MCF 10A (cell line): Measurements from ENCODE around the gene SLC6A9.

DNA sequence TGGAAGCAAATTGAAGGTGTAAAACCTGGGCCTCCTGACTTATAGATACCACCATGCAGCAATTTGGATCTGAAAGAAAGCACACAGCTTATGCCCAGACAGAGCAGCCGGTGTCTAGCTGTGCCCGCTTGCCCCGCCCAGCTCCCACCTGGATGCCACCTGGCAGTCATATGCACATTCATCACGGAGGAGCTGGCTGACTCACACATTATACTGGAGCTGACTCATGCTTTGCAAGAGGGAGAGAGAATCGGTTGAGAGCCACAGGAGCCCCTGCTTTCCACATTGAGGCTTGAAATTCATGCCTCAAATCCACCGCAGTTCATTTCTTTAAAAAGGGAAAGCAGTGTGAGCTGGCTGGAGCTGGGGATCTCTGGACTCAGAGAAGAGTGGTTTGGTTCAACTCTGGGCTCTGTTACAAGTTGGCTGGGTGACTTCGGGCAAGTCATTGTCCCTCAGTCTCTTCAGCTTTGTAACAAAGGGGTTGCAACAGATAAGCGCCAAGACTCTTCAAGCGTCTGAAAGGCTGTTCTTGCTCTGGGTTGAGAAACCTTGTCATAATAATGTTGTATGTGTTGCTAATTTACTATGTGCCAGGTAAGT lies 8.5 kb upstream of the SLC2A1 start:
- PRO-cap, result bidirectional peak, plus-strand start at position 244 of the sequence, minus-strand start at position 92 of the sequence
- RRBS, result no CpG with 5 or more reads among the region's 9 CpGs

DNA sequence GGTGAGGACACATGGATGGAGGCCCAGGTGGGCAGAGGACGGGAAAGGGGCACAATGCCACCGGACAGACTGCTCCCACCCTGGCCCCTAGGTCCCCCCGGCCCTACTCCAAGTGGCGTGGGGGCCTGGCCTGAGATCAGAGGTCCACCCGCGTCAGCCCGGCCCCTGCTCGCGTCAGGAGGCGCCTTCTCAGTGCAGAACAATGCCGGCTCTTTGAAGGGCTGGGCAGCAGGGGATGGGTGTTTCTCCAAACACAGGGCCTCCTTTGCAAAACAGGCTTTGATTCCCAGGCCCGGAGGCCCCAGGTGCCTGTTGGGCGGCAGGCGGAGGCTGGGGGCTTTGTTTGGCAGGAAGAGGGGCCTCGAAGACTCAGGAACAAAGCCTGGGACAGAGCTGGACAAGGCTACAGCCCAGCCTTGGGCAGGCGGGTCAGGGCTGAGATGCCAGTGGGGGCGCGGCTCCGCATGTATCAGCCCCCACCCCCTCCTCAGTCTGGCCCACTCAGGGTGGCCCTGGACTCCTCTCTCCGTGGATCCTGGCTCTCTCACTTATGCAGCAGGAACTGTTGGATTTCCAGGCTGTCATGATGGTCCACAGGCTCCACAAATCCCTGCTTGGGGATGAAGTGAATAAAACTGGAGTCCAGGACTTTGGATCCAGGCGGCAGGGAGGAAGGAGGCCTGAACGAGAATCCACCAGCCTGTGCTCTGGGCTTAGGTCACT lies 77.4 kb upstream of the SLC2A1 start:
- PRO-cap, result no peak
- RRBS, result 91% methylated on average over 10 of the region's 22 CpGs

- PRO-cap, result no peak
- RRBS, result no CpG with 5 or more reads among the region's 10 CpGs
These were observed 89.3 kb upstream of the CFAP144 start for GRCh38 chr1:43058399-43058858.

- PRO-cap, result no peak
- RRBS, result no CpG with 5 or more reads among the region's 5 CpGs
These were observed 30.3 kb upstream of the TMEM125 start for GRCh38 chr1:43239284-43240106.

DNA sequence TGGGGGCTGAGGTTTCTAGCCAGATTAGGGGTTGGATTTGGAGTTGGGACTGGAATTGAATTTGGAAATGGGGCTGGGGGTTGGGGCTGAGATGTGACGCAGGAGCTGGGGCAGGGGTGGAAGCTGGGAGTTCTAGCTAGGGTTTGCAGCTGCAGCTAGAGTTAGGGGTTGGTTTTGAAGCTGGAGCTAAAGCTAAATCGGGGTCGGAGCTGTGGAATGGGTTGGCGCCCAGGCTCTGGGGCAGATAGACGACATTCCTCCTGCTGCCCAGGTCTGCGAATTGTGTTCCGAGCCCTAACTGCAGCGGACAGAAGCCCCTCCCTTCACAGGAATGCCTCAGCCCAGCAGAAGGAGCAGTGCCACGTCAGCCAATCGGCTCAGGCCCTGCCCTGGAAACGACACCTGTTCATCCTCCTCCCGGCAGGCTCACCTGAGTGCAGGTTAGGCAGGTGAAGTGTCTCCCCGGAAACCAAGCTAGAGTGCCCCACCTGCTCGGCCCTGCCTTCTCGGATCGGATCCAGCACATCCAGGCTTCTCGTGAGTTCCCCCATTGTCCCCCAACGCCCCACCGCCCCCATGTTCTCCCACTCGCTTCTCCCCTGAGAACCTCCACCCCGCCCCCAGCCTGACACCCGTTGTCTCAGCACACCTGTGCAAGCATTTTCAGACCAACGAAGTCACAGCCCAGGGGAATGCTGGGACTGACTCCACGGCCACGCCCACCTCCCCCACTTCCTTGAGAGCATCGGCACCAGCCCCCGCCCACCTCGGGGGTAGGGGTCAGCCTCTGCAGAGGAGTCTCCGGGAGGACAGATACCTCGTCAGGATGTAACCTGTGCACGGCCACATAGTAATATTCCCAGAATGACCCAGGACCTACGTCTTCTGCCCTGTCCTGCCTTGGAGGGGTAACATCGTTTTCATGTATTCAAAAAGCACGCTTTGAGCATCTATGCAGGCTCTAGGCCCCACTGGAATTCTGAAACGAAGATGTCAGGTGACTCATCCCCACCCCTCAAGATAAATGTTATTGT lies 791 bp downstream of the TMEM125 start:
- PRO-cap, result bidirectional peak, plus-strand start at position 371 of the sequence, minus-strand start at position 311 of the sequence; bidirectional peak, plus-strand start at position 765 of the sequence, minus-strand start at position 673 of the sequence
- RRBS, result no CpG with 5 or more reads among the region's 35 CpGs

GRCh38 chr1:43279878-43281088 lies 5.1 kb downstream of the C1orf210 start:
- PRO-cap, result no peak
- RRBS, result no CpG with 5 or more reads among the region's 12 CpGs

GRCh38 chr1:43381811-43382613 lies 7.6 kb downstream of the MED8 start:
- PRO-cap, result no peak
- RRBS, result no CpG with 5 or more reads among the region's 6 CpGs

DNA sequence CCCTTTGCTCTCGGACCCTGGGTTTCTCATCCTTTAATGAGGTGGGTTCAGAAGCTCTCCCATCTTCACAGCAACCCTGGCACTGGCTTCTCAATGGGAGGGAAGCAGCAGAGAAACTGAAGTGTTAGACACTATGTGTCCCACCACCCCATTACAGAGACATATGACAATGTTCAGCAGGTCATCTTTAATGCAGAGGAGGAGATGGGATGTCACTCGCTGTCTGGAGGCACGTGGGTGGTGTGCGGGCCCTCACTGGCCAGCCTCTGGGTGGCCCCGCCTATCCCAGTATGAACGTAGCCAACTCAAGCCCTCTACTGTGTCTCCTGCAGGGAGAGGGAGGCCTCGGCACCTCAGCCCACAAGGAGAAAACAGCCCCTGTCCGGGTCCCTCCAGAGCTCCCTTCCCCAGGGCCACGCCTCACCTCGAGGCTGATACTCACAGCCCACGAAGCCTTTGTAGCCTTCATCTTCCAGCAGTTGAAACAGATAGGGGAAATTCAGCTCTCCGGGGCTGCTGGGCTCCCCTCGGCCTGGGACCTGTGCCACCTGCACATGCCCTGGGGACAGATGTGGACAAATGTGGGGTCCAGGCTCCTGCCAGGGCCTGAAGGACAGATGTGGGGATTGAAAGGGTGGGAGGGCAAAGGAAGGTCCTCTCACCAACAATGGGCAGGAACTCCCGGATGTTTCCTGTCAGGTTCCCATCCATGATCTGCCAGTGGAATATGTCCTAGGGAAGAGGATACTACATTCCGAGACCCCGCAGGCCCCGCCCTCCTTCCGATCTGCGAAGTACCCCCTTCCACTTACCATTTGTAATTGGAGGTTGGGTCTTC lies 2.5 kb downstream of the HYI start:
- PRO-cap, result no peak
- RRBS, result no CpG with 5 or more reads among the region's 19 CpGs

- PRO-cap, result no peak
- RRBS, result no CpG with 5 or more reads among the region's 15 CpGs
These were observed 7.7 kb upstream of the PTPRF start for GRCh38 chr1:43522650-43523680.

DNA sequence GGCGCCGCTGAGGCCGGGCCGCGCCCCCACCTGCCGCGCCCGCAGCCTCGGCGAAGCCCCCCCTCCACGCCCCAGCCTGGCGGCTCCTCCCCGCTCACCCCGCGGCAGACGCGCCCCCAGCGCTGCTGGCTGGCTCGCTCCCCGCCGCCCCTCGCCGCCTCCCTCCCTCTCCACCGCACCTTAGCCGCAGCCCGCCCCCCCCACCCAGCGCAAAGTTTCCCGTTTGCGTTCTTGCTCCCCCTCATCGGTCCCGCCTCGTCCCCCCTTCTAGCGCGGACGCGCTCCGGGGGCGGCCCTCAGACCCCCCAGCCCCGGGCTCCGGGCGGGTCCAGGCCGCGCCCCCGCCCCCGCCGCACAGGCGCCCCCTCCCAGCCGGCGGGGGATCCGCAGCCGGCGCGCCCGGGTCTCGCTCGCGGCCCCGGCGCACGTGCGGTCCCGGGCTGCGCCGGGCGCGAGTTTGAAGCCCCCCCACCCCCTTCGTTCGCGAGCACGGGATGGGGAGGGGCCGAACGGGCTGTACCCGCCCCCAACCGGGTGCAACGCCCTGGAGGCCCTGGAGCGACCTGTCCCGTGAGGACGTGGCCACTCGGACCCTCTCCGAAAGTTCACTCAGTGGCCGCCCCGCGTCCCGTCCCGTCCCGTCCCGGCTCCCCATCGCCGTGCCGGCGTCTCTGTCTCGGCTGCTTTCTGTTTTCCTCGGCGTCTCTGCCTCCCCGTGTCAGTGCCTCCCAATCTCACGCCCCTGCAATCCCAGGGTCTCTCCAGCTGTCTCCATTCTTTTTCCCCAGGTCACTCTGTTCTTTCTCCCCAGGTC lies 730 bp downstream of the PTPRF start:
- PRO-cap, result bidirectional peak, plus-strand start at position 547 of the sequence, minus-strand start at position 429 of the sequence
- RRBS, result 3% methylated on average over 21 of the region's 96 CpGs

- PRO-cap, result no peak
- RRBS, result no CpG with 5 or more reads among the region's 8 CpGs
These were observed 22.1 kb downstream of the PTPRF start for GRCh38 chr1:43552588-43553392.

DNA sequence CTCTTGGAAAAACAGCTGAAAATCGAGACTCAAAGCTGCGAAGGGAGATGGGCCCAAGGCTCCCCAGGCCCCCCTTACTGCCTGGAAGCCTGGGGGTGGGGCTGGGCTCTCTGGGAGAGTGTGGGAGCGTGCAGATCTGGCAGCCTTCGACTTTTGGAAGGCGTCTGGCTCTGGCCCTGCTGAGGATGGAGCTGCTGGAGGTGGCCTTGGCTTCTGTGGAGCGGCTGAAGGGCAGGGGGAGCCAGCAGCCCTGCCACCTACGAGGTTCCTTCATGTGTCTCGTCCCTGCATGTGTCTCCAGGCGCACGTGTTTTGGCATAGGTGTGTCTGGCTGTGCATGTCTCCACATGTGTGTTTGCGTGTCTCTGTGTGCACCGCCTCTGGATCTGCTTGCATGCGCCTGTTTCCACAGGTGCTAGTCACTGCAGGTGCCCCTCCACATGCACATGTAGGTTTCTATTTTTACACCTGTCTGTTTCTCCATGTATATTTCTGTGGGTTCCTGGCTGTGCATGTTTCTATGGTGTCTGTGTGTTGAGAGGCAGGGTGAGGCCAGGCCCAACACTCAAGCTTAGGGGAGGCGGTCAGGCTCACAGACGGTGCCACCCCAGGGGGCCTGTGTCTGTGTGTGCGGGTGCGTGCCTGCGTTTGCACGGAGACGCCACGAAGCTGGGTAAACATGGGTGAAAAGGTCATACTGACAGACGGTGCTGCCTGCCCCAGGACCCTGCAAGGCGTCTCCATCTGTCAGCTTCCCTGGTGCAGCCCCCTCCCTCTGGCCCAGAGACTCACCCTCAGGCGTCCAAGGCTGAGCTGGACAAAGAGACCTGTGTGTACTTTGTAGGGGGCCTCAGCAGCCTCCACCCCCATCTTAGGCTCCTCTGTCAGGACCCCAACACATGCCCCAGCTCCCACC lies 33.7 kb downstream of the PTPRF start:
- PRO-cap, result no peak
- RRBS, result no CpG with 5 or more reads among the region's 24 CpGs

- PRO-cap, result bidirectional peak, plus-strand start at chr1:43582445, minus-strand start at chr1:43582309
- RRBS, result 0% methylated on average over 1 of the region's 5 CpGs
These were observed 51.6 kb downstream of the PTPRF start for GRCh38 chr1:43582204-43582674.

DNA sequence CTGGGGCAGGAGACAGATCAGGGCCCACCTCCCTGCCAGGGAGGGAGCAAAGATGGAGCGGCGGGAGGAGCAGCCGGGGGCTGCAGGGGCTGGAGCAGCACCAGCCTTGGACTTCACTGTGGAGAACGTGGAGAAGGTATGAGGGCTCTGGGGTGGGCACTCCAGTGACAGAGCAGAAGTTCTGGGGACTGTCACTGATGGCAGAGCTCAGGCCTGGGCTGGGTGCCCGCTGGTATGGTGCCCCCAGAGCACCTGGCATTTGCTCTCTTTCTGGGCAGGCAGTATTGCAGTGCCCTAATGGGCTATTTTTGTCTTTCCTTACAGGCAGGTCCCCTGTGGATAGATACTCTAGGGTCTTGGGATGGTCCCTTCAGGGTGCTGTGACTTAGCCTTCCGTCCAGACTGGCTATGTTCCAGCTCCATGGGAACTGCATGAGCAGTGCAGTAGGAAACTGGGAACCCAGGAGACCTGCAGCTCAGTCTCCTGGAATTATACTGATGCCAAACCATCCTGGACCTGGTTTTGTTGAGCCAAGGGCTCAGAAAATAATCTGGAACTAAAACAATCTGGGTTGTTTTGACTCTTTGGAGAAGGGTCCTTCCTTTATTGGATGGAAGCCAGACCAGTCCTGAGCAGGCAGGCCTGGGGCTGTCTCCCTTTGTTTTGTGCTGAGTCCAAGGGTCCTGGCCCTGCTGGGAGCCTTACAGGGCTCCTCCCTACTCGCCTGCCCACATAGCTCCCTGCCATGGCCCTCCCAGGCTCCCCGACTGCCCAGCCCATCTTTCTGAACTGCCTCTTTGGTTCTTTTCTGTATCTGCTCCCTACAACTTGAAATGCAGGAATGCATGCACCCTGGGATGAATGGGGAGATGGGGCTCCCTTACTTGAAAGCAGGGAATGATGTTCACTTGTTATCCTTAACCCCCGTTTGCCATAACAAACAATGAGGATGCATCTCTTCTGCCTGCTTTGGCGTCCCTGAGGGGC lies 1.1 kb downstream of the IPO13 start:
- PRO-cap, result no peak
- RRBS, result no CpG with 5 or more reads among the region's 10 CpGs

GRCh38 chr1:43977866-43978538 lies 1.0 kb upstream of the B4GALT2 start:
- PRO-cap, result no peak
- RRBS, result no CpG with 5 or more reads among the region's 9 CpGs

DNA sequence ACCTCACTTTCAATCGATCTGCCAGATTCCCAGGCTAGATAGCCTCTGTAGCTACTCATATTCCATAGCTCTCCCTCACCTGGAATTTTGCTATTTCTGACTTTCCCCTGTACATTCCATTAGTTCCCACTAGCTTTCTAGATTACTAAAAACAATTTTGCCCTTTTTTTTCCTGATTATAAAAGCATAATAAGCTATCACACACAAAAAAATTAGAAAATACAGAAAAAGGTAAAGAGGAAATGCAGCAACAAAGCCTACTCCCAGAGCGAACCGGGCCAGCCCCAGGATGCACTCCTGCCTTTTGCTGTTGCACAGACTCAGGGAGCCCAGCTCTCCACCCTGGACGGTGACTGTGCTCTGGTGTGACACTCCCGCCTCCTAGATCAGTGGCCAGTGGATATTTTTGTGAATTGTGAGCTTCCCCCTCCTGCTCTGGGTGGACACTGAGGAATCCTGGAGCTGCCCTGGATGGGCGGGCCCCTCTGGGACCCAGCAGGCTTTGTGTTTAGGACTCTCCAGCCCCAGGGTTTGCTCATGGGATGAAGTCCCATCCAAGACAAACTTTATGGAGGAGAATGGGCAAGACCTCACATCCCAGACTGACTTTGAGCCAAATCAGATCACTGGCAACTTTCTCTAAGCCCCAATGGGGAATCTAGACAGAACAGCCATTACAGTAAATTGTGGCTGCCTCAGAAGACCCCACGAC lies 16.2 kb downstream of the SLC6A9 start:
- PRO-cap, result no peak
- RRBS, result no CpG with 5 or more reads among the region's 7 CpGs

DNA sequence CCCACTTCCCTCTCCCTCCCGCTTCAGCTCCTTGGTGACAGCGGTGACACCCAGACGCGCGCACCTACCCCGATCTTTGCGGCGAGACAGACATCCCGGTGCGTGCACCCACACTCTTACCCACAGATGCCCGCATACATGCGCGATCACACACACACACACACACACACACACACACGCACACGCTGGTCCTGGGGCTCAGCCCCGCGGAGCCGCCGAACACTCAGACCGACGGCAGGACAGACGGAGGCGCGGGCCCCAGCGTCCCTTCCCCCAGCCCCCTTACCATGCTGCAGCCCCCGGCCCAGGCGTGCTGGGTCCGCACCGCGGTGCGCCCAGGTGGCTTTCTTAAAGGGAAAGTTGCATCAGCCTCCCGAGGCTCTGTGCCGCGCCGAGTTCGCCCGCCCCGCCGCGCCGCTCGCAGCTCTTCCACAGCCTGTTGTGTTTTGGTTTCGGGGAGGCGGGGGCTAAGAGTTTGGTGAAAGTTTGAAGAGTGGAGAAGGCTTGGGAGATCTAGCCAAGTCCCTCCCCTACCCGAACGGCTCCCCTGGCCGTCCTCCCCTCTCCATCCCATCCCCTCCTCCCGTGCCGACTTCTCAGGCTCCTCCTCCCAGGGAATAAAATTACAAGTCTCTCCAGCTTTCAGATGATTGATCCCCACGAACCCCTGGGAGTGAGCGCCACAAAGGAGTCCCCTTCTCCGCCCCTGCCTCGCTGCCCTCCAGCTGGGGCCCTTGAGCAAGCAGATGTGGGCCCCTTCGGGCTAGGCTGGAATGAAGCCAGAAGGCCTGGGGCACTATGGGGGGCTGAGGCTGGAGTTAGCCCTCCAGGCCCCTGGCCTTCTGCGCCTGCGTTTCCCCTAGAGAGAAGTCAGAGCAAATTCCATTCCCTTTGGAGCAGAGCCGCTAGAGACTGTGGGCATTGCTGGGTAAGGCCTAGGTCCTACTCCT lies at the start of gene SLC6A9:
Gene SLC6A9 (minus strand): TSS at position 443 of the 950 bp plus-strand sequence.
- PRO-cap, result bidirectional peak, plus-strand start at position 377 of the sequence, minus-strand start at position 341 of the sequence
- RRBS, result no CpG with 5 or more reads among the region's 57 CpGs

DNA sequence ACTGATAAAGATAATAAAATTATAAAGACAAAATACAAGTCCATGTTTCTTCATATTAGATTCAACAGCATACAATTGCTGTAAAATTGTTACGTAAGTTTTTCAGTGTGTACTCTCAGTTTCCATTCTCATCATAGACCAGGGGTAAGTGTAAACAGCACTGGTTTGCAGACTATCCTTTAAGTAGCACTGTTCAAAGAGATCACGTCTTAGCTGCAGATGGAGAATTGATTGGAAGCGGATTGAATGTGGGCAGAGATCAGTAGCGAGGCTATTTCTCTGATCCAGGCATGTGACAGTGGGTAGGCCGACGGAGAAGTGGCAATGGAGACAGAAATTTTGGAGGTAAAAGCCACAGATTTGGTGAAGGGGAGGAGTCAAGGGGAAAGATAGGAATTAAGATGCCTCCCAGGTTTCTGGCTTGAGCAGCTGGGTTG lies 3.8 kb downstream of the DMAP1 start:
- PRO-cap, result no peak
- RRBS, result no CpG with 5 or more reads among the region's 6 CpGs

DNA sequence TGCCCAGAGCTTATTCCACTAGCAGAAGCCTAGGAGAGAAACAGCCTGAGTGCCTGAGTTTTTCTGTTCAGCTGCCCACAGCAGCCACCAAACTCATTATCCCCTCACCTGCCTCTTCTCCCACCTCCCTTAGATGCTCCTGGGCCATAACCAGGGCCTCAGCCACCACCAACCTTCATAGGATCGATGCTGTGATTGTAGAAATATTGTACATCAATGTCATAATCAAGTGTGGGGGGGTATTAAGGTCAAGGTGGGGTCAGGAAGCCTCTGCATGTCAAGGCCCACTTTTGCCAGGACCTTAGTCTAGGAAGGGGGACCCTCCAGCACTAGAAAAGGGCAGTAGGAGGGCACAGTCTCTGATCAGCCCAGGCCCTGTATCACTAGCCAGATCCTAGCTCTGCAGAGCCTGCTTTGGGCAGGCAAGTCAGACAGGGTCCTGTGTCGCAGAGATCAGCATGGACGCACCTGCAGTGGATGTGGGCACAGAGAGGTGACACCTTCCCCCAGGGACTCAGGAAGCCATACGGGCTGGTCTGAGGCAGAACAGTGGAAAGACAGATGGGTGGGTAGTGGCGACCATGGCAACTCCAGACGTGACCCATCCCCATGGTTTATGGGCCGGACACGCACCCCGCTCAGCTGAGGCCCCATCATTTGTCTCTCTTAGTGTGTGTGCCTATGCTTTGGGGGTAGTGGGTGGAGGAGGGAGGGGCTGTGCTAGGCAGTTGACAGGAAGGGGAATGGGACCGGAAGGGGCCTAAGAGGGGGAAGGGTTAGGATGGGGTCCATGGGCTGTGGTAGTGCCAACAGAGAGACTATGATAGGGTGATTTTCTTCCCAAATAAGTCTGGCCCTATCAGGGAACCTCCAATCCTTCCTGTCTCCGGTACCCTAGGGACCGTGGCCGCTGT lies 9.6 kb downstream of the DMAP1 start:
- PRO-cap, result no peak
- RRBS, result no CpG with 5 or more reads among the region's 13 CpGs

DNA sequence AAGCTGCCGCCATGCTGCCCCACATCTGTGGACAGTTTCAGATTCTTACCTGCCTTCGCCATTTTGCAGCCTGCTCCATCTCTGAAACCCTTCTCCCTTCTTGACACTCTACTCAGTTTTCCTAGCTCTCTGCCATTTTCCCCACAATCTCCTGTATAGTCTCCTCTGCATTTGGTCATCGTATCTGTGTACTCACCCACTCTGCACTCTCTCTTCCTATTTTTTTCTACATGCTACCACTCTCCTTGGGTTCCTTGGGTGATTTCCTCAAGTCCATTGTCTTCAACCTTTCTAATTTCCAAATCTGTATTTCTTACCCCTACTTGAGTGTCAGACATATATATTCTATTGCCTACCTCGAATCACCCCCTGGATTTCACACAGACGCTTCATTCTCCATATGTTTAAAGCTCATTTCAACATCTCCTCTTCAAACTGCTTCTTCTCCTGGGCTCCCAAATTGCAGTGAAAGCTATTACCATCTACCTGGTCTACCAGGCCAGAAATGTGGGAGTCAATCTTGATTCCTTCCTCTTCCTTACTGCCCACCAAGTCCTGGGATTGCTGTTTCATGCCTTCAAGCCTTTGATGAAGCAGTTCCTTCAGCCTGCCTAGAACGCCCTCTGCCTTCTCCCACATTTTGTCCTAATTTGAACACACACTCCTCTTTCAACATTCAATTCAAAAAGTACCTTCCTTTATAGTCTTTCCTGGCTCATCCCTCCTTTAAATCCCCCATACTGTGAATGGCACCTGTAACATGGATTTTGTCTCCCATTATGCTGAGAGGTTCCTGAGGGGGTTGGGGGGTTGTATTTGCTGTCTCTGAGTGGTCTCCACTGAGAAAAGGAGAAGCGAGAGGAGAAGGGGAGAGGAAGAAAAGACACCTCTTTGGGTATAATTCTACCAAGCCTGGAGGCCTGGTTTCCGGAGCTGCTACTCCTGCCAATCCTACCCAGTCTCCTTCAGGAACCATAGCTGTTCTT lies 42.3 kb downstream of the DMAP1 start:
- PRO-cap, result no peak
- RRBS, result no CpG with 5 or more reads among the region's 8 CpGs